SJSA1 (cell line): ENCODE measurements around a stretch of chr11.

DNA sequence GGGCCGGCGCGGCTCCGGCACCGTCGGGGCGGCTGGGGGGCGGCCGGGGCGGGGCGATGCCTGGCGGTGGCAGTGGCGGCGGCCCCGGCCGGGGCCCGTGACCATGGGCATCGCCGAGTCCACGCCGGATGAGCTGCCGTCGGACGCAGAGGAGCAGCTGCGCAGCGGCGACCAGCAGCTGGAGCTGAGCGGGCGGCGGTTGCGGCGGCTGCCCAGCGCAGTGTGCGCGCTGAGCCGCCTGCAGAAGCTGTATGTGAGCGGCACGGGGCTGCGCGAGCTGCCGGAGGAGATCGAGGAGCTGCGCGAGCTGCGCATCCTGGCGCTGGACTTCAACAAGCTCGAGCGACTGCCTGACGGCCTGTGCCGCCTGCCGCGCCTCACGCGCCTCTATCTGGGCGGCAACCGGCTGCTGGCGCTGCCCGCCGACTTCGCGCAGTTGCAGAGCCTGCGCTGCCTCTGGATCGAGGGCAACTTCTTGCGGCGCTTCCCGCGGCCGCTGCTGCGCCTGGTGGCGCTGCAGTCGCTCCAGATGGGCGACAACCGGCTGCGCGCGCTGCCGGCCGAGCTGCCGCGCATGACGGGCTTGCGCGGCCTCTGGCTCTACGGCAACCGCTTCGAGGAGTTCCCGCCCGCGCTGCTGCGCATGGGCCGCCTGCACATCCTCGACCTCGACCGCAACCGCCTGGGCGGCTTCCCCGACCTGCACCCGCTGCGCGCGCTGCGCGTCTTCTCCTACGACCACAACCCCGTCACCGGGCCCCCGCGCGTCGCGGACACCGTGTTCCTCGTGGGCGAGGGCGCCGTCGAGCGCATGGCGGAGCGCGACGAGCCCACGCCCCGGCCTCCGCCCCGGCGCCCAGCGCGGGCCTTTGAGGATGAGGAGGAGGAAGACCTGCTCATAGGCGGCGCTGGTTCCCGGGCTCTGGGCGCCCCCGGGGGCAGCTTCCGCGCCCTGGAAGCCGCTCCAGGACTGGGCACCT lies 637 bp downstream of the LRRC10B start:
- RAMPAGE, long total RNA, result no peak

- RAMPAGE, long total RNA, result no peak
These were observed 32.8 kb downstream of the LRRC10B start for GRCh38 chr11:61540878-61542126.

DNA sequence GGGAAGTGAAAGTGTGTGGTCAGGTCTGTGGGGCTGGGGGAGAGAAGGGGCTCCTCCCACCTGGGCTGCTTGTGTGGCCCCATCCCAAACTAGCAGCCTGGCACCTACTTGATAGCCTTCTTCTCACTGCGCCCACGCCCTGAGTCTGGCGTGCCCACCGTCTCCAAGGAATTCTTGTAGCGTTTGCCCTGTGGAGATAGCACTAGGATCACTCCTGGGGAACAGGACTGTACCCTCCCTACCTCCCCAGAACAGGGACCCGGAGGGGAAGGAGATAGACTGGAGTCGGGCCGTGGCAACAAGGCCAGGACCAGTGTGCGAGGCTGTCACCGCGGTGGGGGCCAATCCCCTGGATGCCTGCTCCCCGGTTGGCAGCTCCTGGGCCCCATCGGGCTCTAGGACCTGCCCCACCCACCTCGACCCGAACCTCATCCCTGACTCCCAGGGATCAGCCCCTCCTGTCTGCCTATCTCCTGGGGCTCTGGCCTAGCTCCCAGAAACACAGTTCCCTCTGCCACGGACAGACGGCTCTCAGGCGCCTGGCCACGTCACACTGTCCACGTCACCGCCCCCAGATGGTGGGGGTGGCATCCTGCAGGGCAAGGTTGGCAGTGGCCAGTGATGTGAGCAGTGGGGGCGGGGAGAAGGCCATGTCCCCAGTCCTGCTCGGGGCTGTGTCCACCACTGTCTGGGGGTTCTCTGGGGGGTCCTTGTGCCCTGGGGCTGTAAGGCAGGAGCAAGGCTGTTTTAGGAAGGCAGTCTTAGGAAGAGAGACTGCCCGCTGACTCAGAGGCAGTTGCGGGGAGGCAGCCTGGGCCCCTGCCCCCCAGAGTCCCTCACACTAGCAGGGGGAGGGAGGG lies 29.4 kb downstream of the SYT7 start:
- RAMPAGE, long total RNA, result no peak

GRCh38 chr11:61610812-61611441 lies 30.1 kb upstream of the SYT7 start:
- RAMPAGE, long total RNA, result no peak

DNA sequence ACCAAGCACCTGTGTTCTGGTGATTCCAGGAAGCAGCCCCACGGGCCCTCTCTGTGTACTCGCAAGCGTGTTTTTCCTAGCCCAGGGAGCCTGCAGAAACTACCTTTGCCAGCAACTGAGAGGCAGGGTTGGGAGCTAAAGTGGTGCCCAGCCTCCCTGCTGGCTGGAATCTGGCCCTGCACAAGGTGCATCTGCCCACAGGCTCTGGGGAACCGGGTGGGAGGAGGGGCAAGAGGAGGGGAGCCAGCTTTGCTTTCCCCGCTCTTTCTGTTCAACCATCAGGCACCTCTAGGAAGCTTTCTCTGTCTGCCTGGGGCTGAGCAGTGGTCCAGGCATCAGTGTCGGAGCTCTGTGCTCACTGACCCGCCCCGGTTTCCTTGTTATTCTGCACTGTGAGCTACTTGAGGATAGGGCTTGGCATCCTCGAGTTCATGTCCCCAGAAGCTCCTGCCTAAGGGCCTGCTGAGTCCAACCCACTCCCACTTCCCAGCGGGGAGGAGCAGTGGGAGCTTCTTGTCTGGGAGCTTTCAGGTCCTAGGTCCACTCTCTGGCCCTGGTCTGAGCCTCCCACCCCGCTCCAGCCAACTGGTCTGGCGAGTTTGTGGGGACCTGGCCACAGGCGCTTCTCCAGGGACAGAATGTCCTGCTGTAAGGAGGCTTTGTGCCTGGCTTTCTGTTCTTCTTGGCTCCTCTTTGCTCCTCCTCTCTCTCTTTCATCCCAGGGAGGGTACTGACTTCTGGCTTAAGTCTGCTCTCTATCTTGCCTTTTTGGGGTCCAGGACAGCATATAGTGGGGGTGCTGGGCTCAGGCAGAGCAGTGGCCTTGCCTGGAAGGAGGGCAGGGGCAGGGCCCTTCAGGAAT lies 15.0 kb downstream of the DAGLA start:
- RAMPAGE, long total RNA, result no peak

- RAMPAGE, long total RNA, result no peak
These were observed 21.2 kb downstream of the DAGLA start for GRCh38 chr11:61701261-61701998.

DNA sequence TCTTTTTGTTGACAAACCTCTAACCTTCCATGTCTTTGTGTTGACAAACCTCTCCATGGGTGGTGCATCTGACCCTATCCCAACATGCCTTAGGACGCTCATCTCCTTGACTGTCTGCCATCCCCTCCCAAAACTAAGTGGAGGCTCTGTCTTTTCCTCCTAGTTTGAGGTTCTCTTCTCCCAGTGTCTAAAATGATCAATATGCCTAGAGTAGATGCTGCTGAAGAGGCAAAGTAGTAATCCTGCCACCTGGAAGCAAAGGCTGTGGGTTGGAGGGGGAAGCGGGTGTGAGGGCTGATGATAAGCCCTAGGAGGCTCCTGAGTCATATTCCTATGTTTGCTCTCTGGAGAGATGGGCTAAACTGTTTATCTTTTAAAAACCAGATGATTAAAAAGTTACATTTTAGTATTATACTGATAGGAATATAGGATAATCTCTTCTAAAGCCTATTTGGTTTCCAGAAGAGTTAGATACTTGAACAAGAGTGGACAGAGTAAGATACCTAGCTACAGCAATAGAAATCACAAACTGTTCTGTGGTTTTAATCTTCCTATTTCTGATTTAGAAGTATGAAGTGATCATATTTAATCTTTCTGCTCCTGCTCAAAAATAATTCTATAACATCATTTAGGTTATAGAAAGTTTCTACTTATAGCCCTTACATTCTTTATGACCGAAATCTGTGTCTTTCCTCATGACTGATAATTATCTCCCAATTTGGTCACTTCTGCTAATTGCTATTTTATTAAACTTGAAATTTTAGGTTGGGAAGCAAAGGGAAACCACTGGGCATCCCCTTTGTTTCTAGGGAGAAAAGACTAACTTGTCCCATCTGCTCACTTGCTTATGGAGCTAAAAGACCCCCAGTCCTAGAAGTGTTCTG lies 8.1 kb downstream of the FEN1 start:
- RAMPAGE, long total RNA, result no peak

DNA sequence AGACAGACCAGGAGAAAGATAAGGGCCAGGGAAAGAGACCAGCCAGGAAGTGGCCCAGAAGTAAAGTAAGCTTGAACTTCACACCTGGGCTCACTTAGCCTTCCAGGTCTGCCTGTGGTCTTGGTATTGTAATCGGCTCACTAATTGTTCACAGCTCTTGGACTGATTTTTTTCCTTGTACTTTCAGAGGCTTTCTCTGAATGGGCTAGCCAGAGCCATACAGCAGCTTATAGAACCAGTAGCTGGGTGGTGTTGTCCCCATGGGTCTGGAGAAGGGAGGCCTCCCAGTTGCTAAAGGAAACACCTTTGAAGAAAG lies 10.1 kb downstream of the FADS3 start:
- RAMPAGE, long total RNA, result no peak

GRCh38 chr11:61898881-61899725 lies 7.8 kb upstream of the FADS3 start:
- RAMPAGE, long total RNA, result no peak

- RAMPAGE, long total RNA, result no peak
These were observed 9.4 kb downstream of the RAB3IL1 start for GRCh38 chr11:61907908-61908414.

GRCh38 chr11:61958882-61959365 lies 8.5 kb downstream of the FTH1 start:
- RAMPAGE, long total RNA, result no peak

DNA sequence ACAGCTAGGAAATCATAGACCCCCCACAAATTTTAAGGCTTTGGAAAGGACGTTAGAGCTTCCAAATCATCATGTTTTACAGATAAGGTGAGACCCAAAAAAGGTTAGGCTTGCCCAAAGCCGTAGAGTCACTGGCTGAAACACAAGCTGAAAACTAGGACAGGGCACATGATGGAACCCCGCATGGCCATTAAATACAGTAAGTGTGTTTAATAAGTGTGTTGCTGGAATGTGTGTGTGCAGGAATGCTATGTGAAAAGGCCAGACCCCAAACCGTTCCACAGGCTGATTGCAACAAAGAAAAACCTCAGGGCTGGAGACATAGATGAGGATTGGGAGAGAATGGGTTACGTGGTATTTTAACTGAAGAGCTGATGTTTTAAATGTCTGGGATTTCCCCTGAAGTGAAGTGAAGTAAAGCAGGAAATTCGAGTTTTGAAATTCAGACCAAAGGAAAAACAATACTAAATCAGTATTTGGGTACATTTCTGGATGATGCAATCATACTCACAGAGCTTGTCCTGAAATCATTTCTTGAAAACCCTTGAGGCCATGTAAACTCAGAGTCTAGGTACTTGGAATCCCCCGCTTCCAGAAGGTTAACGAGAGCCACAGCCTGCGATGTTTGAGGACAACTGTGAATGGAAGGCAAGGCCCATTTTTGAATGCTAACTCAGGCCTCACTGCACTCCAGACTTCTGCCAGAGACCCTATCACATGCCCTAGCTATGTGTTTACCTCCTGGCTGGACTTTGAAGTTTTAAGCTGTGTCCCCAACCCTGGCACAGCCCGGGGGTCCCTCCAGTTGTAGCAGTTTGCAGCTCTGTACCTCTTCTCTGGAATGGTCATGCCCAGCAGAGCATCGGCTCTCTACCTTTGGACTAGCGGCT lies 5.2 kb upstream of the FTH1 start:
- RAMPAGE, long total RNA, result no peak

DNA sequence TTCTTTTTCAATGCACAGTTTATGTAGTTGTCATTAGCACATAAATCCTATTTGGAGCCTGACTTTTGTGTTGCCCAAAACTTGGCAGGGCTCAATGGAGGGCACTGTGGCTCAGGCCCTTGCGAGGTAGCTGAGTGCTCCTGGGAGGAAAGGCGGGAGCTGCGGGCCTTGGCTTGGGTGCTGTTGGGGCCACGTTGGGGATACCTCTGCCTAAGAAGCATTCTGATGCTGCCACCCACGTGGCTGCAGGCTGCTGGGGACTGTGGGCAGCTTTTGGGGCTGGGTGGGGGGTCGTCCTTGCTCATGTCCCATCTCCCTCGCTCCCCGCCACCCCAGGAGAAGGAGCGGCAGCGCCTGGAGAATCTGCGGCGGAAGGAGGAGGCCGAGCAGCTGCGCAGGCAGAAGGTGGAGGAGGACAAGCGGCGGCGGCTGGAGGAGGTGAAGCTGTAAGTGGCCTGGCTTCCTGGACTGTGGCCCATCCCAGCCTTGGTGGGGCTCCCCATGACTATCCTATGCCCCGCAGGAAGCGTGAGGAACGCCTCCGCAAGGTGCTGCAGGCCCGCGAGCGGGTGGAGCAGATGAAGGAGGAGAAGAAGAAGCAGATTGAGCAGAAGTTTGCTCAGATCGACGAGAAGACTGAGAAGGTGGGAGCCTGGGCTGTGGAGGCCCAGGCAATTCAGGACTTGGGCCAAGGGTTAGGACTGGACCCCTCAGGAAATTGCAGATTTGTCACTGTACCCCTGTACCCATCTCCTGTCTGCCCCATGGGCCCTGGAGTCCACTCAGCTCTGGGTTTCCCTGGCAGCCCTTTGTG lies 21.0 kb downstream of the INCENP start:
- RAMPAGE, long total RNA, result no peak

- RAMPAGE, long total RNA, result no peak
These were observed 23.4 kb downstream of the ASRGL1 start for GRCh38 chr11:62360574-62361040.

DNA sequence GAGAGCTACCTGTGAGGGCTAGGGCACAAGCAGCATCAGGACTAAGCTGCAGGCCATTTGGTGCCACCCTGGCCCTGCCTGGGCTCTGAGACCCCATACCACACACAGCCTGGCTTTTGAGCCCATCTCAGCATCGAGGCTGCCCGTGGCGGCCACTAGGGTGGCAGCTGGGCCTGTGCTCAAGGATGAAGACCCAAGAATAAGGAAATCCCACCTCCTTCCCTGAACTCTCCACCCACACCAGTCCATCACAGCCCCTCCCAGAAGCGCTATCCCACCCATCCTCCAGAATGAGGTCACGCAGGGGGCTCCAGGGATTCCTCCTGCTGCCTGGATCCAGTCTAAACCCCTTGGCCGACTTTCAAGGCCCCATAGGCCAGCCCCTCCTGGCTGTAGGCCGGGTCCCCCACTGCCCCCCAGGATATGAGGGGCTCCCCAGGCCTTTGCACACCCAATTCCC lies 19.0 kb upstream of the SCGB1A1 start:
- RAMPAGE, long total RNA, result no peak

GRCh38 chr11:62449257-62449840 lies 30.5 kb downstream of the SCGB1A1 start:
- RAMPAGE, long total RNA, result no peak

DNA sequence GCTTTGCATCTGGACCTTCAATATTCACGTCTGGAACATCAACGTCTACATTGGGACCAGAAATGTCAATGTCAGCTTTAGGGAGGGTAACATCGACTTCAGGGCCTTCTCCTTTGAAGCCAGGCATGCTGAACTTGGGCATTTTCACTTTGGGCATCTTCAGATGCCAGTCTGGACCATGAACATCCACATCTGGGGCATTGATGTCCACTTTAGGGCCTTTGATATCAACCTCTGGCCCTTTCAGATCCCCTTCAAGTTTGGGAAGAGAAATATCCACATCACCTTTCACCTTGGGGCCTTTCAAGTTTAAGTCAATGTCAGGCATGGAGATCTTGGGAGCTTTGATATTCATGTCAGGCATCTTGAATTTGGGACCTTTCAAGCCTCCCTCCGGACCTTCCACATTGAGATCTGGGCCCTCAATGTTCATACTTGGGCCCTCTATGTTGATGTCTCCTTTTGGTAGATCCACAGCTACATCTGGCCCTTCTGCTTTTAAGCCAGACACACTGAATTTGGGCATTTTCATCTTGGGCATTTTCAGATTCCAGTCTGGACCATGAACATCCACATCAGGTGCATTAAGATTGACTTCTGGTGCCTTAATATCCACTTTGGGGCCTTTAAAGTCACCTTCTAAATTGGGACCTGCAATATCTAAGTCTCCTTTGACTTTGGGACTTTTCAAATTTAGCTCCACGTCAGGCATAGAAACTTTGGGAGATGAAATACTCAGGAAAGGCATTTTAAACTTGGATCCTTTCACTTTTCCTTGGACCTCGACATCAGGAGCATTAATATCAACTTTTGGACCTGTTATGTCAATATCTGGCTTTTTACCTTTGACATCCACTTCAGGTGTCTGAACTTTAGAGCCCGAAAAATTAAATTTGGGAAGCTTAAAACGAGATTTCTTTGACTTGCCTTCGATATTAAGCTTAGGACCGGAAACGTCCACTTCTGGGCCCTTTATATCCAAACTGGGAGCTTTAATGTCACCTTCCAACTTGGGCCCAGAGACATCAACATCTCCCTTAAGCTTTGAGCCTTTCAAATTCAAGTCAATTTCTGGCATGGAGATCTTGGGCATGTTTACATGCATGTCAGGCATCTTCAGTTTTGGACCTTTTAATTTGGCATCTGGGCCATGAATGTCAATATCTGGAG lies 22.8 kb downstream of the AHNAK start:
- RAMPAGE, long total RNA, result no peak

DNA sequence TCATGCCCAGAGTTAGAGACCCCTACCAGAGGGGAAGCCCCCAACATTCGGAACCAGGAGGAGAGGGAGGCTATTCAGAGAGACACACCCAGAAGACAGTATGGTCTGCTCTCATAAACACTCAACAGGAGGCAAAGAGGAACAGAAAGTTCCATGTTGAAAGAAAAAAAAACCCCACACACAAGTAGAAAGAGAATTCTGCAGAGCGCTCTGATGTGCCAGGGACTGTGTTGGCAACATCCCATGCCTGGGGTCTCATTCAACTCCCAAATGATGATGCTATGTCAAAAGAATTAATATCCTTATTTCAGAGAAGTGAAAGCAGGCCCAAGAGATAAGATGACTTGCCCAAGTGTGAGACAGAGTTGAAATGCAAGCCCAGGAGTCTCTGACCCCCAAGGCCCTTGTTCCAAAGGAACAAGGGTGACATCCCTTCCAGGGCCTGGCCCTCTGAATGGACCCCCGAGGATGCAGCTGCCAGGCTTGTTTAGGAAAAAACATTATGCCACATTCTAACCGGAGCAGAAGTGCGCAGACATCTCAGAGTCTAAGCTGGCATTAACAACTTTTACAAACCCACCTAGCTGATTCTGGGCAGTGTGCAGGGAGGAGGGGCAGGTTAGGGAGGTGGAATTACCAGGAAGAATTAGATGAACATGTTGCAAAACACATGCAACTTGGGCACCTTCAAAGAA lies 5.0 kb downstream of the AHNAK start:
- RAMPAGE, long total RNA, result no peak

DNA sequence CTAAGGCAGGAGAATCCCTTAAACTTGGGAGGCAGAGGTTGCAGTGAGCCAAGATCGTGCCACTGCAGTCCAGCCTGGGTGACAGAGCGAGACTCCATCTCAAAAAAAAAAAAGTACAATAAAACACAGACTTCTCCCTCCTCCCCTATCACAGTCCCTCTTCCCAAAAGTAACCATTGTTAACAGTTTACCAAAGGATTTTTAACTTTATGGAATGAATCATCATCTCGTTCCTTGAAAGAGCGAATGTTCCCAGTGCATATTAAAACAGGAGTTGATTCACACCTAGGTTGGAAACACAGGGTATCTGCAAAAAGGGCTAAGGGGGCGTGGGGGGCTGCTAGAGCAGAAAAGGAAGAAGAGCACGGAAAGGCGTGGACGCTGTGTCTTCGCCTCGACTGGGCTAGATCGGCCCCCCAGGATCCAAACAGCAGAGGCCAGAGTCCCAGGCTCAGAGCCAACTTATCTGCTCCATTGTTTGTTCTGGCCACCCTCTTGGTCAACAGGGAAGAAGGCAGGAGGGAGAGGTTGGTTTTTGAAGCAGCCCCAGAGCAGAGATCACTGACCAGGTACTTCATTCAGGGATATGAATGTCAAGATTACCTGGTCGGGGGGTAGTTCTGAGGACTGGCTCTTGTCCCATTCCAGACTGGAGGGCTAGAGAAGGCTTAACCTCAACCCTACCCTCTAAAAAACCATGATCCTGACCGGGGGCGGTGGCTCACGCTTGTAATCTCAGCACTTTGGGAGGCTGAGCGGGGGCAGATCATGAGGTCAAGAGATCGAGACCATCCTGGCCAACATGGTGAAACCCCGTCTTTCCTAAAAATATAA lies 2.2 kb upstream of the AHNAK start:
- RAMPAGE, long total RNA, result no peak

DNA sequence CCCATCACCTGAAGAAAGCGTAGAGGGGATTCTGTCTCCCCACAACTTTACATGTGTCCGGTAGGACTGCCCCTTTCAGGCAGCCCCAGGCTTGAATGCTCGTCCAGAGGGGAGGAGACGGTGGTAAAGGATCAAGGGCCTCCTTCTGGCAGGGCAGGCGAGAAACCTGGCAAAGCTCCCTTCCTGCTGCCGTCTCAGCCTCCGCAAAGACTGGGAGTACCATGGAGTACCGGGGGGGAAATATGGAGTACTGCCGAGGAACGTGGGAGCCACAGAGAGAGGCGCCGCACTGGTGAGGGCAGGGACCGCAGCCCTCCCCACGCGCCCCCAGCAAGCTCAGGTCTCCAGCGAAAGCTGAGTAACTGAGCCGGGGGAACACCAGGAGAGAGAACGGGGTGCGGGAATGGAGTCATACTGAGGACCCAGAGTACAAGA lies 929 bp downstream of the EML3 start:
- RAMPAGE, long total RNA, result no peak